Skin of body (tissue), 2 donors: ENCODE results near the gene AKR7A2.

DNA sequence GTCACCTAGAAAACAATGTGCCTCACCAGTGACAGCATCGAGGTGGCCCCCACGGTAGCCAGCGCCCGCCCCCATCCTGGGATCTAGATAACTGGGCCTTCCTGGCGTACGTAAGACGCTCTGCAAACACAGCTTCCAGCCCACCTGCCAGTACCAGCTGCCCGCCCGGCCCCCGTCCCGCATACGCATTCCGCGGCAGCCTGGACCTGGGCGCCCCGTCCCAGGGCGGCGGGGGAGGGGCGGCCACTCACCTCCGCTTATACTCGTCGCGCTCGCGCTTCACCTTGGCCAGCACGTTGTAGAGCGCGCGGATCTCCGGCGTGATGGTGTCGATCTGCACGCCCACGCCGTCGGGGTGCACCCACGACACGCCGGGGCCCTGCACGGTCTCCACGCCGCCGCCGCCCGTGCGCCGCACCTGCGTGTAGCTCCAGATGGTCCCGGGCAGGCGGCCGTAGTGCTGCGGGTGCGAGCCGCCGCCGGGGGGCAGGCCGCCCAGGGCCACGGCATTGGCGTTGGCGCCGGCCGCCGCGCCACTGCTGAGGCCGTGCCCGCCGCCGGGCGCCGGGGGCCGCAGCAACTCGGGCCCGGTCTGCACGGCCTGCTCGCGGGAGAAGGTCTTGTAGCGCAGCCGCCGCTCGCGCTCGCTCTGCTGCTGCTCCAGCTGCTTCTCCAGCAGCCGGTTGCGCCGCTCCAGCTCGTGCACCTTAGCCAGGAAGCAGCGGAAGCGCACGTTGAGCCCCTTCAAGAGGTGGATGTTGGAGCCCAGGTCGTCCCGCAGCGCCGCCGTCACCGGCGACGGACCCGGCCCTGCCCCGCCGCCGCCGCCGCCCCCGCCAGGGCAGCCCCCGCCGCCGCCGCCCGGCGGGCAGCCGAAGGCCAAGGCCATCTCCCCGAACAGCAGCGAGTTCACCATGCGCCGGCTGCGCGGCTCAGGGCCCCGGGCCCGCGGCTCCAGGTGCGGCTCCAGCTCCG lies 772 bp downstream of the IFFO2 start:
- RAMPAGE, long total RNA, result no peak

- RAMPAGE, long total RNA, result no peak
Measured at GRCh38 chr1:19003532-19003891, 47.0 kb upstream of the IFFO2 start.

DNA sequence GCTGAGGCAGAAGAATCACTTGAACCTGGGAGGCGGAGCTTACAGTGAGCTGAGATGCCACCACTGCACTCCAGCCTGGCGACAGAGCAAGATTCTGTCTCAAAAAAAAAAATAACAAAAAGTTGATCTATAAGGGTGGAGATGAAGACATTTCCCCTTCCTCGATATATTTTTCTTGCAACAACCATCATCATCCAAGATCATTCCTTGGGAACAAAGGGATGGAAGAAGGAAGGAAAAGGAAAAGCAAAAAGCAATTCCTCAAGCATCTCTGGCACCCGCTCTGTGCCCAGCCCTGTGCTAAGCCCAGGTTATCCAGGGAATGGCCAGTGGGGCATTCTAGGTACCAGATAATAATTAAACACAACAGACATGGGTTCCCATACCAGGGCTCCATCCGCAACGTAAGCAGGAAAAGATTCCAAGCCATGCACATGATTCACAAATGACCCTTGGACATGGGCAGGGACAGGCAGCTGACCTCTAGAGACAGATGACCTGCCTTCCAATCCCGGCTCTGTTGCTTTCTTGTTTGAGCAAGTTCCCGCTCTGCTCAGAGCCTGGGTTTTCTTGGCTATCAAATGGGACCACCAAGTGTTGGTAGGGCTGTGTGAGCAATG lies 57.1 kb upstream of the IFFO2 start:
- RAMPAGE, long total RNA, result no peak

DNA sequence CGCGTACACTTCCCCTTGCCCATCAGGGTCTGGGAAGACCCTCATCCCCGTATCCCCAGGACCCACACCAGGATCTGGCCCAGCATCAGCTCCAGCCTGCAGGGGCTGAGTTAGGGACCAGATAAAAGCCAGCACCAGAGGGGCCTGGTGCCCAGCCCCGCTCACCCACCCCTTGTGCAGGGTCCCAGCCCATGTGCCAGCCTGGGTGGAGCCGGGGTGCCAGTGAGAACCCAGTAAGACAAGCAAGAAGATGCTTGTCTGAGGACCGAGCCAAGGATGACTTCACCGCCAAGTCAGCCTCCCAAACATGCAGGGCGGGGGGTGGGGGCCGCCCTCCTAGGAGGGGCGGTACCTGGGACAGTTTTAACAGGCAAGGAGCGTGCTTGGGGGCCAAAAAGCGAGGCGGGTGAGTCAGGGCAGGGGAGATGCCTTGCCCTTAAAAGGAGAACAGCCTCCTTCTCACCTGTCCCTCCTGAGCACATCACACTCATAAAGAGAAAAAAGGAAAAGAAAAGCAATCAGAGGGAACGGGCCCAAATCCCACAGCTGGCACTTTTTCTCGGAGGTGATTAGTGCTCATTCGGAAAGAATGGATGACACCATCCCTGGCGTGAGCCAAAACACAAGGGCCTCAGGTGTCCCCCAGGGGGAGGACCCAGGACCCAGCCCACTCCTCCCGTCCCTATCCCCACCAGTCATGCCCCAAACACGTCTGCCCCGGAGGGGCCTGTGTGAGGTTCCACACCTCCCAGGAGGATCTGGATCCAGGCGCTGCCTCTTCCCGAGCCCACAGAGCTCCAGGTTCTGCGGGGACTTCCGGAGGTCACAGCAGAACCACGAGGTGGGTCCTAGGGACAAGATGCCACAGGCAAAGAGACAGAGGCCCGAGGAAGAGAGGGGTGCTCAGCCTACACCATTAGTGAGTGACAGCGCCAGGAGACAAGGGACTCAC lies 77.6 kb upstream of the IFFO2 start:
- RAMPAGE, long total RNA, result no peak

DNA sequence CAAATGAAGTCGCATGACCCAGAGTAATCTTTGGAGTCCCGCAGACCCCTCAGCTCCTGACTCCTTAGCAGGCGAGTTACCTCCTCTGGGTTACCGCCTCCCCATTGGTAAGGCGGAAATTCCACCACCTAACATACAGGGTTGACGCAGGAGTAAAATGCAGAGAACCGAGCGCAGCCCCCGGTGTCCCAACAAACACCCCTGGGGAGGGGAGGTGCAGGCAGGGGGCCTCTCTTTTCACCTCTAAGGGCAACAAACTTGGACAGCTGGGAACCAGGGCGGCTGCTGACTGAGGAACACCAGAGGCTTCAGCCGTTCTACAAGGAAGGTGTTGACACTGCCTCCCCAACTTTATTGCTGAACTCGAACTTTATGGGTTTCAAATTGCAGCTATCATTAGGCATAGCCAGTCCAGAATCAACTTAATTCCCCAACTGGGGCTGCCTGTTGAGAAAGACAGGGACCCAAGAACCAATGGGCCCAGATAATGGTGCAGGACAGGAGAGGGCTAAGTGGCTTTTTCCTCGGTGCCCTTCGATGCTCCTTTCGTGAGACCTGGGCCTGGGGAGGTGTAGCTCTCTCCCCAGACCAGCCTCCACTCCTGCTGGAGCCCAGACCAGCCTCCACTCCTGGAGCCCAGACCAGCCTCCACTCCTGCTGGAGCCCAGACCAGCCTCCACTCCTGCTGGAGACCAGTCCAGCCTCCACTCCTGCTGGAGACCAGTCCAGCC lies 115.5 kb upstream of the IFFO2 start:
- RAMPAGE, long total RNA, result no peak

GRCh38 chr1:19074845-19075968 lies 118.7 kb upstream of the IFFO2 start:
- RAMPAGE, long total RNA, result no peak

- RAMPAGE, long total RNA, result no peak
Measured at GRCh38 chr1:19088390-19089377, 121.4 kb downstream of the UBR4 start.

GRCh38 chr1:19125937-19126191 lies 84.2 kb downstream of the UBR4 start:
- RAMPAGE, long total RNA, result no peak

DNA sequence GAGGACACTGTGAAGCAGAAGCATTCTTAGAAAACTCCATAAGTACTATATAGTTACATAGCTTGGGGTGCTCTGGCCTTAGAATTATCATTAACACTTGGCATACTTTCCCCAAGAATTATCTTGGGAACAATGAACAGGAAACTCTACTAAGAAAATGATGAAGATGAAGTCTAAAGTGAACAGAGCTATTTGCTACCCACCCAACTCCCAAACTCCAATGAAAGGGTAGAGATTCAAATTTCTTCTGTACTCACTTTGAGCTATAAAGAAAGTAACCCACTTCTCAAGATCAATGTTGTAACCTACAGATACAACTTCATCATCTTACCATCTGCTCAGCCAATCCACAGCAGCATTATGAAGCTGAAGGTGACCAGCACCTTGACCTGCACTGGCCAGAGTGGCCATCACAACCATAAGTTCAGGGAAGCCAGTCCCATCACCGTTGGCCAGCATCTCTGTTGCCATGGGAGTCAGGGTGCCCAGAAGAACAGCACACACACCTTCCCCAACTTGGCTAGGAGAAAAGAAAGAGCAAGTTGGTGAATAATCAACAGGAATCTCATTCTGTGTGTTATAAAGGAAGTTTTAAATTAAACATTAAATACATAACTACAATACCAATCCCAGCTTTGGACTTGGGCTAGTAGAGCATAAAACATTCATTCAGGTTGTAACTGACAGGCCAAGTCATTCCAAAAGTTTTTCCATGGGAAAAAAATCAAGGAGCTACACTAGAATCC lies 46.0 kb downstream of the UBR4 start:
- RAMPAGE, long total RNA, result no peak

GRCh38 chr1:19232479-19233665 lies 18.5 kb downstream of the EMC1 start:
- RAMPAGE, long total RNA, result no peak

- RAMPAGE, long total RNA, result no peak
Measured at GRCh38 chr1:19240327-19240711, 11.0 kb downstream of the EMC1 start.

DNA sequence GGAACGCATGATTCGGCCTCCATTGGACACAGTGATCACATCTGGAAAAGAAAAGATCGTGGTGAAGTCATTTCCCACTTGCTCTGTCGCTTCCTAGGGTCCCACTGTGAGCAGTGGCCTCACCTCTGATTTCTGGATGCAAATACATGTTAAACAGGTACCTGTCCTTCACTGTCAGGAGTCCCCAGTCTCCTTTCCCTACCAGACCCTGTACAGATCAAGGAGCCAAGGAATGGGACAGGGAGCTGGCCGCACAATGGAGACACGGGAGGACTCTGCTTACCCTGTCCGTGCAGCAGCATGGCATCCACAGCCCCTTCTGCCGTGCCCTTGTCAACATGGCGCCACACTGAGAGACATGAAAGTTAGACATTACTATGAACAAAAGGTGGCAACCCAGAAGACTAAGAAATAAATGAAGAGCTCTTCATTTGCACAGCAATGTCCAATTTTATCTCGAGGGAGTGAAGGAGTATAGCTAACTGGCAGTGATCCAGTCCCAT lies 7.6 kb downstream of the EMC1 start:
- RAMPAGE, long total RNA, result no peak

GRCh38 chr1:19273180-19273628 lies 15.4 kb downstream of the AKR7A3 start:
- RAMPAGE, long total RNA, result no peak

GRCh38 chr1:19310934-19311543 lies 905 bp downstream of the AKR7A2 start:
- RAMPAGE, long total RNA, result no peak

GRCh38 chr1:19311554-19312604 lies at the start of gene AKR7A2:
AKR7A2 (minus strand) TSS chr1:19312144.
- RAMPAGE, long total RNA, result no peak

DNA sequence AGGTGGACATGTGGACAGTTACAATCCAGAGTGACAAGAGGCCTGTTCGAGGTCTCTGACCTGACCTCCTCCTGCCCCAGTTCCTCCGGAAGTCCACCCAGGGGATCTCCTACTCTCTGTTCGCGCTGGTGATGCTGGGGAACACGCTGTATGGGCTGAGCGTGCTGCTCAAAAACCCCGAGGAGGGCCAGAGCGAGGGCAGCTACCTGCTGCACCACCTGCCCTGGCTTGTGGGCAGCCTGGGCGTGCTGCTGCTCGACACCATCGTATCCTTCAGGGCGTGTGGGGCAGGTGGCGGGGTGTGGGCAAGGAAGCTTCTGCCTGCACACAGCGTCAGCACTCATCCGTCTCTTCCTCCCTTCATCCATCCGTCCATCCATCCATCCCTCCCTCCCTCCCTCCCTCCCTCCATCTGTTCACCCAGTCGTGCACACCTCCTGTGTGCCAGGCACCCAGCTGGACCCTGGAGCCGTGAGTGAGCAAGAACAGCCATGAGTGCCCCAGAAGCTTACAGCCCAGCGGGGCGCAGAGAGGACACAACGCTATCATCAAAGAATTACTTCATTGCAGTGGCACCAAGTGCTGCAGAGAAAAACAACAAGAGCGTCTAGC lies 15.1 kb downstream of the SLC66A1 start:
- RAMPAGE, long total RNA, result no peak

- RAMPAGE, long total RNA, result no peak
Measured at GRCh38 chr1:19341955-19342735, 30.0 kb downstream of the SLC66A1 start.

- RAMPAGE, long total RNA, result no peak
Measured at GRCh38 chr1:19384690-19385311, 72.7 kb downstream of the SLC66A1 start.

- RAMPAGE, long total RNA, result no peak
Measured at GRCh38 chr1:19414311-19415165, 70.8 kb downstream of the CAPZB start.

DNA sequence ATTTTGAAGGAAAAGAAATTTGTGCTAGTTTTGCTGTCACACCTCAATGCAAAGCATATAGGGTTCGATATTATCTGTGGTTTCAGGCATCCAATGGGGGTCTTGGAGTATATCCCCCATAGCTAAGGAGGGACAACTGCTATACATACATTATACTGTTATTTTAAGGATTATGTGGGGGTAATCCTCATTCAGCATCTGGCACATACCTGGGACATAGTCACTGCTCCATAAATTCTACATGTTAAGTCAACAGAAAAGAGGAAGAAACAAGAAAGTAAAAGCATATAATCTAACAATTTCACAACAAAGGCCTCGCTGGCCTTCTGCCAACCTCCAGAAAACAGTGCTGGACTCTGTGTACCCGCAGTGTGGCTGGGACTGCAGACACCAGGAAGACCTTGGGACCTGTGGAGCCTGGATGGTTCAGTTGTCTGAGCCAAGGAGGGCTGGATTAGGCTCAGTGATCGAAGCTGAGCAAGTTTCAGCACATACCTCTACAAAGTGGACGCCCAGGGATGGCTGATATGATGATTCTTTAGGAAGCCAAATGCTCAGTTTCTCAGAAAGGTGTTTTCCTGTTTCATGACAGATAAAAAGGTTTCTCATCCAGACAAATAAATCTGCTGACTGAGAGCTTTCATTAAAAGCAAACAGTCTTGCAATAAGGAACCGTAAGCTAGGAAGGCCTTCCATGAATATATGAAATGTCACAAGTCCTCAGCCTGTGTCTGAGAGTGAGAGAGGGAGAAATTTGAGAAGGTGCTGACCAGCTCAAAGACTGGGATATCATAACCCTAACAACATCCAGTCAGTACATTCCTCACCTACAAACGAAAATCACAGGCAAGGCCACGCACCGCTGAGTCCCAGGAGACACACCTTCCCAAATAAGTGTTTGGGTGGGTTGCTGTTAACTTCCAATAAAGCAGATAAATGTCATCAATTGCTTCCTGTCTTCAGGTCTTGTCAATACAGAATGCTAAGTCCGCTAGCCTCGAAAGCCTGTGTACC lies 48.5 kb downstream of the CAPZB start:
- RAMPAGE, long total RNA, result no peak